NB4 (cell line): ENCODE measurements around a stretch of chr16.

- RRBS, result no CpG with 5 or more reads among the region's 6 CpGs
Measured at GRCh38 chr16:3503475-3504144, 2.8 kb downstream of the CLUAP1 start.

GRCh38 chr16:3530422-3530830, 29.6 kb downstream of the CLUAP1 start:
- RRBS, result no CpG with 5 or more reads among the region's 12 CpGs

GRCh38 chr16:3541997-3542745, 35.0 kb downstream of the NLRC3 start:
- RRBS, result no CpG with 5 or more reads among the region's 11 CpGs

DNA sequence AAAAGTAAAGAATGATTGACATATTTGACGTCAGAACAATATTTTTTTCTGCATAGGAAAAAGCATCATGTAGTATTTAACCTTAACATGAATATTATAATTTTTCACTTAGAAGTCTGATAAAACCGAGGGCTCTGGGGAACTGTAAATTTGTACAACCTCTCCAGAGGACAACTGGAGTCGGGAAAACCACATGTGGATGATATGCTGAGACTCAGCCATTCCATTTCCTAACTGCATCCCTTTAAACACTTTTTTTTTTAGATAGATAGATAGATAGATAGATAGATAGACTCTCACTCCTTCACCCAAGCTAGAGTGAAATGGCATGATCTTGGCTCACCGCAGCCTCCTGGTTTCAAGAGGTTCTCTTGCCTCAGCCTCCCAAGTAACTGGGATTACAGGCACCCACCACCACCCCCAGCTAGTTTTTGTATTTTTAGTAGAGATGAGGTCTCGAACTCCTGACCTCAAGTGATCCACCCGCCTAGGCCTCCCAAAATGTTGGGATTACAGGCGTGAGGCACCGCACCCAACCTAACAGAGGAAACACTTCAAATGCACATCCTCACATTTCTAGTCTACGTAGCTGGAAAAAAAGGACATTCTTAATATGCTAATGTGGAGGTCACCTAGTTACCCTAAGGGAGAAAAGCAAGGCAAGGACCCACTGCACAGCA, 5.1 kb downstream of the DNASE1 start:
- RRBS, result no CpG with 5 or more reads among the region's 9 CpGs

DNA sequence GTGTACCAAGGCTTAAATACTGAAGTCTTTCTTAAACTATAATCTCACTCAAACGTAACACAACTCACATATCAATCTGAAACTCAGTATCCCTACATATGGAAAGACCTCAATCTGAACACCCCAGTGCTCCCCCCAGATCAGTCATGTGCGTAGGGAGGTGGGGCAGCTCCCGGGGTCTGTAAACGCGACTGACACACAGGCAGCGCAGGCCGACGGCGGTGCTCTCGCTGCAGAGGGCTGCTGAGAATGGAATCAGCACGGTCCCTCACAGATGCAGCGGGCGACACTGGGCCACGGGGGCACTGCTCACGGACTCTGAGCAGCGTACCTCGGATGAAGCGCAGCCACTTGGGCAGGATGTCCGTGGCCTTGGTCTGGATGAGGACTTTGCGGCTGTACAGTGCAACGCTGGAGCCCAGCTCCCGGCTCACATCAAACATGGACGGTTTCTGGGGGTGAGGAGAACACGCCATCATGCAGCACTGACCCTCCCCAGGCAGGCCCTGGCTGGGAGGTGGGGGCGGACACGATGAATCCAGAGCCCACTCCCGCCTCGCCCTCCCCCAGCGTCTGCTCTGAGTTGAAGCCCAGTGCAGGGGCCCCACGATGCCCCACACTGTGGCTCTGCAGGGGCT, 18.0 kb downstream of the DNASE1 start:
- RRBS, result no CpG with 5 or more reads among the region's 30 CpGs

GRCh38 chr16:3745070-3745616, 27.8 kb upstream of the TRAP1 start:
- RRBS, result no CpG with 5 or more reads among the region's 13 CpGs

DNA sequence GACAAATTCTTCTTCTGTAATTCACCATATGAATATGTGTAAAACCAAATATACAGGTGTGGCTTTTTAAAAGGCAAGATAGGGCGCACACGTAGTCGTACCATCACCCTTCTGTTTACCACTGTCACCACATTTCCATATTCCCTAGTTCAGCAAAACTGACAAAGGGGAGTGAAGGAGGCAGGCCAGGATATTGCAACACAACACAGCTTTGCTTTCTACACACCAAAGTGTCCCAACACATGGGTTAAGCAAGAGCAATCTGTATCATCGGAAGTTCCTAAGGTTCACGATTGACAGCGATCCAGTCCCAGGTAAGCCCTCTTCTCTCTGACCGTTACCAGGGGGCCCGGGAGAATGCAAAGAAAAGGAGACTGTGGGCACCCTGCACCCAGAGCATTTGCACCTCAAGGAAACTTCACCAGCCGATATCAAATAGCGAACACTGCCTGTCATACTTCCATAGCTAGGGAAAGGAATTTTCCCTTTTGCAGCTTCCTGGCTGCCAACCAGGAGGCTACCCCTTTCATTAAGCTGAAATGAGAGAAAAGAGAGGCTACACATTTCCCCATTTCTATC, 23.1 kb downstream of the CREBBP start:
- RRBS, result no CpG with 5 or more reads among the region's 10 CpGs

DNA sequence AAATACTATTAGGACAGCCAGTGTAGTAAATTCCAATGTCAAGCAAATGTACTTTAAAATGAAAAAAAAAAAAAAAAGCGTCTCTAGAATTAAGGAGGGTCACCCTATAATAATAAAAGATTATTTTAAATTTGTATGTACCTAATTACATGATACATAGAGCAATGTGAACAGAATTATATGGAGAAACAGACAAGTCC, 49.3 kb upstream of the CREBBP start:
- RRBS, result no CpG with 5 or more reads among the region's 1 CpG

GRCh38 chr16:3998956-3999272, 117.3 kb downstream of the ADCY9 start:
- RRBS, result no CpG with 5 or more reads among the region's 4 CpGs

DNA sequence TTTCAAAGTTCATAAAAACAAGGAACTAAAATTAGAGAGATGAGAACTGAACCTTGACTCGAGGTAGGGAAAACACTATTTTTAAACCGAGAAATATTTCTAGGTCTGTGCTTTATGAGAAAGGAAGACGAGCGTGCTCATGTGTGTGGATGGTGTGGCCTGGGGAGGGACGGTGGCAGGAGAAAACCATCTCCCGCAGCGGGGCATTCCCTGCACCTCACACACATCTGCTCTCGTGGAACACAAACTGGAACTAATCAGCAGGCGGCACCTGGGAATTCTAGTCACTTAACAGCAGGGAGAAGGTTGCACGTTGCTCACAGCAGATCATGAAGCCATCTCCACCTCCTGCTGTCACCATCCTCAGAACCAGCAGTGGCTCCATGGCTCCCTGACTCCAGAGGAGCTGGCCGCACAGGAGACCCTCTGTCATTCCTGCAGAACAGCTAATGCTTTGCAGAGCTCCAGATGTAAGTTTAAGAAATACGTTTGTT, 35.2 kb downstream of the ADCY9 start:
- RRBS, result no CpG with 5 or more reads among the region's 12 CpGs

- RRBS, result no CpG with 5 or more reads among the region's 5 CpGs
Measured at GRCh38 chr16:4212859-4213540, 28.9 kb downstream of the SRL start.

DNA sequence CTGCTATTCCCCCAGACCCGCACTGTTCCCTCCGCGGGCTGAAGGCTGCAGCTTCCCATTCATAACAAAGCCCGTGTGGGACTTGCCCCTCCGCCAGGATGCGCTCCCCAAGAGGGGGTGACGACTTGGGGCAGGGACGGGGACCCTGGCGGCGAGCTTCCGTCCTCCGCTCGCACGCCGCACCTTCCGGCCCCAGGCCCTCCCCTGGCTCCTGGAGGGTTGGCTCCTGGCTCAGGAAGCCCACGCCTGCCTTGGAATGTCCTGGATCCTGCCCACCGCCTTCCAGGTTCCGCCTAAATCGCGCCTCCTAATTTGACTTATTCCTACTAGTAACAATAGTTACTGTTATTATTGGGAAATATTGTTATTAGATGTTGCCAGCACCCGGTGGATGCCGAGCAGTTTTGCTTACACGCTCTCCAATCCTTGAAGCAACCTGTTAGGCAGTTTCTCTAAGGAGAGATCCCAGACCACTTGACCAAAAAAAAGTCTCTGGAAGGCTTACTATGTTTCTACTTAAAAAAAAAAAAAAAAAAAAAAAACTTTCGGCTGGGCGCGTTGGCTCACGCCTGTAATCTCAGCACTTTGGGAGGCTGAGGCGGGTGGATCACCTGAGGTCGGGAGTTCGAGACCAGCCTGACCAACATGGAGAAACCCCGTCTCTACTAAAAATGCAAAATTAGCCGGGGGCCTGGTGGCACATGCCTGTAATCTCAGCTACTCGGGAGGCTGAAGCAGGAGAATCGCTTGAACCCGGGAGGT, 1.2 kb upstream of the TFAP4 start:
- RRBS, result no CpG with 5 or more reads among the region's 36 CpGs

GRCh38 chr16:4293731-4294169, 20.9 kb upstream of the TFAP4 start:
- RRBS, result no CpG with 5 or more reads among the region's 12 CpGs

GRCh38 chr16:4303664-4304471, 12.0 kb upstream of the GLIS2 start:
- RRBS, result no CpG with 5 or more reads among the region's 17 CpGs

GRCh38 chr16:4340380-4340648, 10.8 kb downstream of the PAM16 start:
- RRBS, result no CpG with 5 or more reads among the region's 9 CpGs

GRCh38 chr16:4344137-4344731, 6.9 kb downstream of the PAM16 start:
- RRBS, result no CpG with 5 or more reads among the region's 14 CpGs

DNA sequence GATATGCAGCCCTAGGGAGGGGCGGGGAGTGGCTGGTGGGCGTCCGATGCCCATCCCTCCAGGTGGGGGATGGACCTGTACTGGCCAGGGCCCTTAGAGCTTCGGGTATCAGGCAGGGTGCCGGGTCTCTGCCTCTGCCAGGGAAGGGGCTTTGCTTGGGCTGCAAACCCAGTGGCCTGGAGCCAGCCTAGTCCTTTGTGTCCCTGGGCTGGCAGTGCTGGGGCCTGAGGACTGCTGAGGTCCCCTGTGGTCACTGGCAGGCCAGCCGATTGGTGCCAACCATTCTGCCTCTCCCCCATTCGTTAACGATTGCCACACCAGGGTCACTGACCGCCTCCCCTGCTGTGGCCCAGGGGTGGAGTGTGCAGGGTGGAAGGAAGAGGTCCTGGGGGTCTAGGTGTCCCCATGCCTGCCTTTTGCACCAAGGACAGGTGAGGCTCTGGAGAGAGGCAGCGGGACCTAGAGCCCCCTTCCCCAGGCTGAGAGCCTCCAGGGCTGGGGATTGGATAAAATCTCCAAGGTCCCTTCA, 881 bp downstream of the VASN start:
- RRBS, result no CpG with 5 or more reads among the region's 10 CpGs

DNA sequence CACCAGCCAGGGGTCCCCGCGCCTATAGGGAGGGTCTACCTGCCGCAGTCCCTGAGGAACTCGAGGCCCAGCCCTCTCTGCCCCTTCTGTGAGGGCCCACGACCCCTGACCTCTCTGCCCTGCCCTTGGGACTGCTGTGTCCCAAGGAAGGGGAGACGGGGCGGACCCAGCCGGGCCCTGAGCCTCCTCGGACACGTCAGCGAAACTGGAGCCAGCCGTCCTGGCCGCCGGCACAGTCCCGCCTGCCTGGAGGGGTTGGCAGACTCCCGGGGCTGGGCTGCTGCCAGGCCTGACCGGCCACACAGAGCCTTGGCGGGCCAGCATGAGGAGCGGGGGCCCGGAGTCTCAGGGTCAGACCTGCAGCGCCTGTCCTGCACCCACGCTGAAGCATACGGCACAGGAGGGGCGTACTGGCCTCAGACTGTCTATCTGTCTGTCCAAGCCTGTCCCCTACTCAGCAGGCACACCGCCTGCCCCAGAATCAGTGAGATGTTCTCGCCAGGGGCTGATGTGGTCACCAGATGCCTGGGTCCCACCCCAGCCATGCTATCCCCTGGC, 4.5 kb downstream of the VASN start:
- RRBS, result 93% methylated on average over 13 of the region's 26 CpGs

DNA sequence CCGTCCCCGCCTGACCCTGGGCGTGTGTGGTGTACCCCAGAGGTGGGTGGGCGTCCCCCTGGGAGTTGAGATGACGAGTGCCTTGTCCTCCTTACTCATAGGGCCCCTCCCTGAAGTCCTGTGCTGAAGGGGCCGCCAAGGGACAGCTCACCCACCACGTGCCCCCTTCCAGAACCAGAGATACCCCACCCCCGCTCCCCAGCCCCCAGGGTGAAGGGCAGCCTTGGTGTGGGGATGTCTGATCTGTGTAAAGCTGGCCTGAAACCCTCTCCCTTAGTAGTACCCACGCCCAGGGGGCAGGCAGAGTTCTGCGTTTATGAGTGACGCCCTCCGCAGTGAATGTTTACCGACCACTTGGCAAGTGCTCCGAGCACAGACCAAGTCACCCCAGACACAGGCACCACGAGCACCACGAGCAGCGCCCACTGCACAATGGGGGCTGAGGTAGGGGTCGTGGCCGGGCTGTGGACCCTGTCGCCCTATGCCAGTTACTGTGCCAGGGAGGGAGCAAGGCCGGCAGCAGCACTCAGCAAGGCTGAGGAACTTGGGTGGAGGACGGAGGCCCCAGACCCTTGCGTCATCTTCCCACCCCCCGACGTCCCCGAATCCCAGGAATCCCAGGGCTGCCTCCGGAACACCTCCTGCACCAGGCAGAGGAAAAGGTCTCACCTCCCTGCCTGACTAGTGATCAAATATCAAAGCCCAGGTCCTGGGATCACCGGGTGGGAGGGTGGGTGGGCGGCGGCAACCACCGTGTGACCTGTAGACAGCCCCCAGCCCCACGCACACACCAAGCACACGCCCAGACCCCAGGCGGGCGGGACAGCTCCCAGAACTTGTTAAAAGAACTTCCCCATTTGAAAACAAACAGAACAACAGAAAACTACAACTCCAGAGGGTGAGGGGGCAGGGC, 5.2 kb downstream of the VASN start:
- RRBS, result 81% methylated on average over 2 of the region's 35 CpGs

GRCh38 chr16:4381654-4382383, 10.2 kb downstream of the VASN start:
- RRBS, result no CpG with 5 or more reads among the region's 41 CpGs